Cardiac fibroblast (primary cell): Measurements from ENCODE around the genes WIZ and CYP4F3.

GRCh38 chr19:15248556-15249478 is 16.6 kb upstream of the EPHX3 start:
- RRBS, result no CpG with 5 or more reads among the region's 19 CpGs

DNA sequence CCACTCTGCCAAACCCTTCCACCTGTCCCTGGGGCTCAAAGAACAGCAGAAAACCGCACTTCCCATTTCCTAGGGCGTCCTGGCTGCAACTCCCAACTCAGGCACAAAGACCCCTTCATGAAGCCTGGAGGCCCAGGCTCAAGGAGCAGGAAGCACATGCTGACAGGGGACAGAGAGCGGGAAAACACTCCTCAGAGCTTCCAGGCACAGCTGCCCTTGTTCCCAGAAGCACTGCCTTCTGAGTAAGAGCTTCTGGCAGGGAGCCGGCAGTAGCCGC is 33.5 kb upstream of the EPHX3 start:
- RRBS, result no CpG with 5 or more reads among the region's 5 CpGs

DNA sequence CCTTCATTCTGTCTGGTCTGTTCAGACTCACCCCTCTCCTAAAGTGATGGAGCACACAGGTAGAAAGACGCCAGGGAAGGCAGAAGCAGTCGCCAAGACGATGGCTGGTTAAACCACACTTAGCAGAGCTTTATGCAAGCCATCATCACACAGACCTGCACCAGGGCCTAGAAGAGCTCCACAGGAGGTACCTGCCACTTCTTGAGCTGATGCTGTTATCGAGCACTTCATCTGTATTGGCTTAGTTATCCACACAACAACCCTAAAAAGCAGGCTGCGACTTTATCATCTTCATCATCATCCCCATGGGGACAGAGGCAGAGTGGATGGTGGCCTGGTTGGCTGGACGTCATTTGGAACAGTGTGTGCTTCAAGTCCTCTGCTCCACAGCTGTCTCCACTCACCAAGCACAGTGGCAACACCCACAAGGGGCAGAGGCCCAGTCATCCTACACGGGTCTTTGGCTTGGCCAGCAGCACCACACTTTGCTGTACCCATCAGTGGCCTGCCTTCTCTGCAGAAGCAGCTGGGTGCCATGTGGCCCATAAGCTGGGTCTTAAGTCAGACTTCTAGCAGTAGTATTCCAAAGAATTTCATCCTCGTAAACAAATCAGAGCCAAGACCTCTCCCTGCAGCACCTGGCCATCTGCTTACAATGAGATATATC is 47.7 kb upstream of the EPHX3 start:
- RRBS, result no CpG with 5 or more reads among the region's 8 CpGs

GRCh38 chr19:15293032-15293618 is 39.2 kb downstream of the BRD4 start:
- RRBS, result no CpG with 5 or more reads among the region's 12 CpGs

GRCh38 chr19:15368514-15369387 is 10.8 kb downstream of the AKAP8 start:
- RRBS, result no CpG with 5 or more reads among the region's 41 CpGs

- RRBS, result 96% methylated on average over 6 of the region's 52 CpGs
Measured at GRCh38 chr19:15372685-15373626, 6.6 kb downstream of the AKAP8 start.

GRCh38 chr19:15403923-15404696 is 14.7 kb downstream of the AKAP8L start:
- RRBS, result no CpG with 5 or more reads among the region's 6 CpGs

- RRBS, result no CpG with 5 or more reads among the region's 17 CpGs
Measured at GRCh38 chr19:15419452-15420396, 936 bp upstream of the AKAP8L start.

DNA sequence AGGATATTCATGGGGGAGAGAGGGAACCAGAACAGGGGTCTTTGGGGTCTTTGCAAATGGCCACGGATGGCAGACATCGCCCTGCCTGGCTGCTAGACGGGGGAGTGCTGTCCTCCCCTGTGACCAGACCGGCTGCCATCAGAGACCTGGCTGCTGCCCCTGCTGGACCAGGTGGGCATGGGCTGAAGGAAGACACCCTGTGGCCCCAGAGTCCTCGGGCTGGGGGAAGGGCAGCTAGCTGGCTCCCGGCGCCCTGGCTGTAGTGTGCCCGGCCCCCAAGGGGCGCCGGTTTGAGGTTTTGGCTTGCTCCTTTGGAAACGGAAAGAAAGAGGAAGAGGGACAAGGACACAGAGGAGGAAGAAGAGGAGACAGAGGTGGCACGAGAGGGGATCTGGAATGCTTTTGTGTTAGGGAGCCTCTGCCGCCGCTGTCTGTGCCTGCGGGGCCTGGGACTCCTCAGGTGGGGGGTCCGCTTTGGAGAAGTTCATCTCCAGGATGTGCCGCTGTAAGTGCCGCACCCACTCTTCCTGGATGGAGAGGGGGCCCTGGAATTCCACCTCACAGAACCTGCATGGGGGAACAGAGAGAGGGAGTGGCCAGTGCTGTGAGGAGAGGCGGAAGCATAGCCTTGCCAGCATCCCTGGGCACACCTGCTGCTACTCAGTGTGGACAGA is 4.0 kb upstream of the AKAP8L start:
- RRBS, result no CpG with 5 or more reads among the region's 19 CpGs

DNA sequence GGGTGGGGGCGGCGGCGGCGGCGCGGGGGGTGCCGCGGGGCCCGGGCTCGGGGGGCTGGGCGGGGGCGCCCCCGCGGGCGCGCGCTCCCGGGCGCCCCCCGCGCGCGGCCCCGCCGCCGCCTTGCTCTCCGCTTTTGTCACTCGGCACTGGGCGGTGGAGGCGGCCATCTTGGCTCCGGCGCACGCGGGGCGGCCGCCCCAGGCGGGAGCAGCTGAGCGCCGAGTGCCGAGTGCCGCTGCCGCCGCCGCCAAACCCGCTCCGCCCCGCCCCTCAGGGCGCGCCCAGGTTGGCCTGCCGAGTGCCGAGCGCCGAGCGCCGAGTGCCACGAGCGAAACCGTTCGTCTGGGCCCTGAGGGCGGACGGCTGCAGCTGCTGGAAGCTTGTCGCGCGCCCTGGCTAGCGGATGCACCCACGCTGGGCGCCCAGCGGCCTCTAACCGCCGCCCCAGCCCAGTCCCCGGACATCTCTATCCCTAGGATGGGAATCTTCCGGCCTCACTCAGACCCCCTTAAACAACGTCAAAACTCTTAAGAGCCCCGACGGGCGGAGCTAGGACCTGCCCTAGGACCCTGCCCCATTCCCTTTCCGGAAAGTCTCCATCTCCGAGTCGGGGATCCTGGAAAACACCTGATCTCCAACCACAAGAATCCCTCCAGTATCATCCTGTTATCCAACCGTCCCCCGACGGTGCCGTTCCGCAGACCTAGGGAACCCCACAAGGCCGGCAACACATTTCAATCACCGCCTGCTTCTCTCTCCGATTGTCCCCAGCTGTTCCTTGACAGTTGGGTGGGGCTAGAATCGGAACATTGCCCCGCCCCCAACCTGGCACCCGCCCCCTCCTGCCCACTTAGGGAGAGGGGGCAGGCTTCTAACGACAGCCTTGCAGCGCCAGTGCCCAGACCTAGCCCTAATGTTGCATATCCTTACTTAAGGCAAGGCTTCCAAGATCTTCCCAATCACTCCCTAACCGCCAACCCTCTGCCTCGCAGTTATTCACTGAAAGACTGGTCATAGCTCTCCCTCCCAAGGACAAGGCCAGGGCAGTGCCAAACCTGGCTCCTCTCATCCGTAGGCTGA is 14.1 kb upstream of the AKAP8L start:
- RRBS, result 1% methylated on average over 23 of the region's 95 CpGs

GRCh38 chr19:15449418-15450425 is at the start of gene WIZ:
WIZ (minus strand) TSS chr19:15449956.
- RRBS, result under 1% methylated on average over 61 of the region's 97 CpGs

DNA sequence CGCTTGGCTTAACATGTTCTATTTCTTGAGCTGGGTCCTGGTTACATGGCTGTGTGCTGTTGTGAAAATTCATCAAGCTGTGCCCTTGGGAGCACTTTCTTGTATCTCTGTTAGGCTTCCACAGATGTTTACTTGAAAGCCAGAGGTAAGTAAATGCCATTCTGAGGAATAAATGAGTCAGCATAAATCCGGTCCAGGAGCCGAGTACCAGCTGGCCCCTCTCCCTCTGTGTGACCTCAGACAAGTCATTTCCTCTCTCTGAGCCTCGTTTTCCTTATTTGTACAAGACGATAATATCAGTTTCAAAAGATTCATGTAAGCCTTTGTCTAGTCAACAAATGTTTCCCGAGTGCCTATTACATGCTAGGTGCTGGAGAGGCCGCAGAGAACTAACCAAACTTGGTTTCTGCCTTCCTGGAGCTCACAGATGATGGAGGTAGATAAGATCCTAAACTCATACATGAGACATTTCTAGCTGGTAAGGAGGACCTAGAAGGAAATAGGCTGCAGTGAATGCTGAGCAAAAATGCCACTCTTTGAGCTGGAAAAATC is 2.7 kb upstream of the RASAL3 start:
- RRBS, result no CpG with 5 or more reads among the region's 7 CpGs

- RRBS, result 6% methylated on average over 2 of the region's 27 CpGs
Measured at GRCh38 chr19:15556189-15556731, 47.9 kb downstream of the CYP4F22 start.

GRCh38 chr19:15622835-15623262 is 7.8 kb downstream of the CYP4F8 start:
- RRBS, result no CpG with 5 or more reads among the region's 7 CpGs

DNA sequence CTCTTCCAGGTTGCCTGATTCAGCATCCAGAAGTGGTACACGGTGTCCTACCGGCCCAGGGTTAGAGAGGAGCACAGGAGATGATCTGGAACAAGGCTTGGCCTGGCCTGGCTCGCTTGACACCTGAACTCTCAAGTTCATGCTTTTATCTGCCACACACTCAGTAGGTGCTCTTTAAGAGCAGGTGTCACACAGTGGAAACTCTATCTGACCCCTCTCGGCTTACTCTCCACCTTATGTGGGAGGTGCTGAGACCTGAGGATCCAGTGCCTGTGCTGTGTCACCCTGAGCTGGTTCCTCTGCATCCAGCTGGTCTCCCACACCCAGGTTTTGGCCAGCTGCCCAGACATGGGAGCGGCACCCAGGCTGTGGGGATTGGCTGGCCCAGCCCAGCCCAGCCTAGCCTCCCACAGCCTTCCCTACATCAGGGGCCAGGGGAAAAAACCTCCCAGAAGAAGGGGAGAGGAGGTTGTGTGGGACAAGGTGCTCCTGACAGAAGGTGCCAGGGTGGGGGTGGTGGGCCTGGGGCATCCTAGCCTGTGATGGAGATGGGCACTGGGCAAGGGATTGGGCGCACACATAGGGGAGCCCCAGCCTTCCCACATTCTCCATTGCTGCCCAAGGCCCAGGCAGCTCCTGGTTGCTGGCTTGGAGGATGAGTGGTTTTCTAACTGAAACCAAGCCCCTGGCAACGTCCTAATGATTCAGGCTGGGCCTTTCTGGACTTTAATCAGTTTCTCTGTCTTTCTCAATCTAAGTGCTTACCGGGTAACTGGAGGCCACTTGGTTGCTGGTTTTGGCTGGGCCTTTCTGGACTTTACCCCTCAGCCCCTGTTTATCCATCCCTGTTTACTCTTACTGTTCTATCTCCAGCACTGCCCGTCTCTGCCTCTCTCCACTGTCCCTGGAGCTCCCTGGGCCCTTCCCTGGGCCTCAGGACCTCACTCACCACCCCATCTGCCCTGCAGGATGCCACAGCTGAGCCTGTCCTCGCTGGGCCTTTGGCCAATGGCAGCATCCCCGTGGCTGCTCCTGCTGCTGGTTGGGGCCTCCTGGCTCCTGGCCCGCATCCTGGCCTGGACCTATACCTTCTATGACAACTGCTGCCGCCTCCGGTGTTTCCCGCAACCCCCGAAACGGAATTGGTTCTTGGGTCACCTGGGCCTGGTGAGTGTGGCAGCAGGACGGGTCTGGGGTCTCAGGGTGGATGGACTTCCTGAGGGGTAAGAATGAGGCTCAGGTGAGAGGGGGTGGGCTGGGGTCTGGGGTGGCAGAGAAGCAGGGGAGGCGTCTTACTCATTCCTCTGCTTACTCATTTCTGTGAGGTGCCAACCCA is at the start of gene CYP4F3:
Gene CYP4F3, plus strand, starts transcription at position 451 of the 1,336 bp plus-strand sequence.
- RRBS, result no CpG with 5 or more reads among the region's 19 CpGs

DNA sequence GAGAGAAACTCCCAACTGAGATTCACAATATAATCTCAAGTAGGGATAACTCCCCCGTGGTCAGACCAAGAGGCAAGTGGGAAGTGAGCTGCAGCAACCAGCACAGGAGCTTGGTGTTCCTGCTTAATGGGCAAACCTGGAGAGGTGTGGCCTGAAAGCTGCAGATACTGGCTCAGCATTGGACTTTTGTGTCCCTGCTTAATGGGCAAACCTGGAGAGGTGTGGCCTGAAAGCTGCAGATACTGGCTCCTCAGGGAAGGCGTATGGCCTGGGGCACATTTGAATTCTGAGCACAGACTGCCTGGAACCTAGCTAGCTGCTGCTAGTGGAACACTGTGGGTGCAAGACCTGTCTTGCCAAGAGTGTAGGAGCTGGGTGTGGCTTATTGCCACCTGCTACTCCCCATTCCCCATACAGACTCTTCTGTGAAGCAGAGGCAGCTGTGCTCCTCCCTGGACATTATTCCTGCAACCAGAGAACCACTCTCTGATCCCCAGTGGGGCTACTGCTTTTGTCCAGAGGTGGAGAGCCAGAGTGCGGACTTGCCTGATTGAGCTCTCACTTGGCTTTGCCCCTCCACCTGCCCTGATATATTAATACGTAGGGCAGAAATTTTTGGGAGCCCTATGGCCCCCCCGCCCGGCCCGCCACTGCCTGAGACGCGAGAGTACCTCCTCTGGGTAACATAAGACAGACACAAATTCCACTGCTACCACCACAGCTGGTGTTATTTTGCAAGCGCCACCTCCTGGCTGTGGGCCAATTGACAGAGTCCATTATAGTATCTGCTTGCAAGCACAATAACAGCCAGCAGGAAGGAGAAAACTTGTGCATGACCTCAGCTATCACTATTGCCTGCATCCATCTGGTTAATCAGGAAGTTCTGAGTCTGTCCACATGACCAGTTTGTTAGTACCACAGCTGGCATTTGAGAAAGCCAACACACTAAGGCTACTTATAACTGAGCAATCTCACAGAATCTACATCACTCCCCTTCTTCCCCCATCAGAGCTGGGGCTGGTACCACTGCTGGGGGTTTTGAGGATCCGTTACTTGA is 25.5 kb upstream of the OR10H2 start:
- RRBS, result no CpG with 5 or more reads among the region's 11 CpGs

DNA sequence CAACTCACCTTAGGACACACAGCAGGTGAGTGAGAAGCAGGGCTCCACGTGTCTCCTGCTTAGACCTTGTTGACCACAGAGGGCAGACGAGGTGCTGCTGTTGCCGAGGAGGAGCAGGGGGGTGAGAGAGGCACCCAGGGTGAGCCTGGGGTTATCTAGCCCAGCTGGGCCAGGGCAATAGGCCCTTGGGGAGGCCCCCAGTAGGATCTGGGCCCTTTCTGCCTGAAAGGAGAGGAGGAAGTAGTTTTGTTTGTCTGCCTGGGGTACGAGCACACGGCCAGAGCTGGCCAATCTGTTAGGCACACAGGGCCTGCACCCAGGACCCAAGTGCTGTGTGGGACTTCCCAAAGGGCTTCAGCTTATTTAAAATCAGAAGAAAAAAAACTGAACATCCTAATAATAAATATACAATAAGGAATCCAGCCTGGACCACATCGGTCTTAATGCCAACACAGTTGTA is 2.3 kb upstream of the HSH2D start:
- RRBS, result no CpG with 5 or more reads among the region's 6 CpGs

GRCh38 chr19:16247184-16248062 is 49.7 kb downstream of the AP1M1 start:
- RRBS, result no CpG with 5 or more reads among the region's 17 CpGs

DNA sequence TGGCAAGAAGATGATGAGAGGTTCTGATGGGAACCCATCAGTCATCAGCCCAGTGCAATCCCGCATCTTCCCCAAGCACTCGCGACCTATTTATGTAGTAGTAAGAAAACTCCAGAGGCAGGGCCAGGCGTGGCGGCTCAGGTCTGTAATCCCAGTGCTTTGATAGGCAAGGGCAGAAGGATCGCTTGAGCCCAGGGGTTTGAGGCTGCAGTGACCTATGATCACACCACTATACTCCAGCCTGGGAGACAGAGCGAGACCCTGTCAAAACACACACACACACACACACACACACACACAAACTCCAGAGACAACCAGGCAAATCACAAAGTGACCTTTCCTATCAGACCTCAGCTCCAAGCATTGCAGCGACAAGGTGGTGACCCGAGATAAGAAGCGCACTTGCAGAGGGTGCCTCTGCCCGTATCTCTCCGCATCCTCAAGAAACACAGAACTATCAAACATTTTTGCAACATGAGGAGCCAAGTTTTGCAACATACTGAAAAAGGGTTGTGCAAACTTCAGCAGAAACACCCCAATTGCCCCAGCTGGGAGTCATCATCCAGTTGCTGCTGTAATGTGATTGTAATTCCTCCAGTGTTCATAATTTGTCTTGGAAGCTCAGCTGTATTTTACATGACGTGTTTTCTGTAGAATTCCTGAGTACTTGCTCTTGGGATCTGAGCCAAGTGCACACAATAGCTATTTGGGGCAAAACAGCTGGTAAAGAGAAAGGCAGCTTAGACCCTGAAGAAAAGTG is 8.7 kb upstream of the KLF2 start:
- RRBS, result no CpG with 5 or more reads among the region's 13 CpGs

DNA sequence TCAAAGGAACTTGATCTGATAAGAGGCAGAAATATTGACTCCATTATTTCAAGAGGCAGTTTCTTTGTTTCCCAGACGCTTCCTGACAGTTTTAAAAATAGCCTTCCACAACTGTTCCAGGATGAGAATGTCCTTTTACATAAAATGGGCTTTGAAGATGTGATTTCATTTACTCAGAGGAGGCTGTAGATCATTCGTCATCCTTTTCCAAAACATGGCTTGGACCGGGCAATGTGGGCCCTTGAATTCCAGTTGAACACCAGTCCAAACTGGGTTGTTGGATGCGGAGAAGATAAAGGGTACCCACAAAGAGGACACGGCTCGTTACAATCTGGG is 23.2 kb downstream of the KLF2 start:
- RRBS, result no CpG with 5 or more reads among the region's 6 CpGs